M059J (cell line): ENCODE results near the gene KLHDC10.

DNA sequence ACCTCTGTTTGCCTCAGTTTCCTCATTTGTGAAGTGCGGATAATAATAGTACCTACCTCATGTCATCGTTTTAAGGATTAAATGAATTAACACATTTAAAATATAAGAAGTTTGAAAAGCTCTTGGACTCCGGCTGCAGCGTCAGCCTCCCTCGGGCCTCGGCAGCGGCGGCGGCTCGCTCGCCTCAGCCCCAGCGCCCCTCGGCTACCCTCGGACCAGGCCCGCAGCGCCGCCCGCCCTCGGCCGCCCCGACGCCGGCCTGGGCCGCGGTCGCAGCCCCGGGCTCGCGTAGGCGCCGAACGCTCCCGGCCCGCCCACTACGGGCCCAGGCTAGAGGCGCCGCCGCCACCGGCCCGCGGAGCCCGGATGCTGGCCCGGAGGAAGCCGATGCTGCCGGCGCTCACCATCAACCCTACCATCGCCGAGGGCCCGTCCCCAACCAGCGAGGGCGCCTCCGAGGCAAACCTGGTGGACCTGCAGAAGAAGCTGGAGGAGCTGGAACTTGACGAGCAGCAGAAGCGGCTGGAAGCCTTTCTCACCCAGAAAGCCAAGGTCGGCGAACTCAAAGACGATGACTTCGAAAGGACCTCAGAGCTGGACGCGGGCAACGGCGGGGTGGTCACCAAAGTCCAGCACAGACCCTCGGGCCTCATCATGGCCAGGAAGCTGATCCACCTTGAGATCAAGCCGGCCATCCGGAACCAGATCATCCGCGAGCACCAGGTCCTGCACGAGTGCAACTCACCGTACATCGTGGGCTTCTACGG lies 18.2 kb upstream of the TSPAN33 start:
- RAMPAGE, long total RNA, result no peak

GRCh38 chr7:129169728-129170299 lies 18.6 kb upstream of the SMO start:
- RAMPAGE, long total RNA, result no peak

DNA sequence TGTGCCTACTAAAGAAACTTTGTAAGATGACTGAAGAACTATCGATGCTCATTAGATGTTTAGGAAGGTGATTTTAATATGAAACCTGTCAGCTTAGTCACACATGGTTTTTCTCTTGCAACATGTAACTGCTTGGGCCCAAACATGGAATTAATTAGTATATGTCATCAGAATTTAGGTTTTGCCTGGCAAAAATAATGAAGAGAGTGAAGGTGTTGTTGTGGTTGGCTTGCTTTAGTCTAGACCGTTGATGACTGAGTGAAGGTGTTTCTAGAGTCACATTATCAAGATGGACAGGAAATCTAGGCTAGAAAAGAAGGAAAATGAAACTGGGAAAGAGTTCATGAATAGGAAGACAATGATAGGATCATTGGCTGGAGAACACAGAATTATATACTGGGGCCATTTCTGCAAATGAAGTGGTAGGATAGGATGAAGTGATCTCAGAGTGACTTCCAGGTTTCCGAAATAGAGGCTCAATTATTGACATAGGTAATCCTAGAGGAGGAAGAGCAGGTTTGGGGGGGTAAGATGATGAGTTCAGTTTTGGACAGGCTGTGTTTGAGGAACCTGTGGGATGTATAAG lies 88.8 kb upstream of the STRIP2 start:
- RAMPAGE, long total RNA, result no peak

DNA sequence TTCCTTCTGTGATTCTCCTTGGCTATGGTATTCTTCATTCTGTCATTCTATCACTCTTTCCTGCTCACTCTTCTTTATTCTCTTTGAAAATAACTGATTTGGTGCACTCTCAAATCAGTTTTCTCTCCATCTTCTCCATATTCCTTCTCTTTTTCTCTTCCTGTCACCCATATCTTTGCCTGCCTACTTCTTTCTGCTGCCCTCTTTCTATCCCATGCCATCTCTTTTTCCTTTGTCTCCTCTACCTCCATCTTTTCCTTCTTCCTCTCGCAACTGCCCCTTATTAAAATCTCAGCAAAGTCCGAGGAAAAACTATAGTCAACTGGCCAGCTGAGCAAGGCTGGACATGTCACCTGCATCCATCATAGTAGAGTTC lies 6.0 kb downstream of the STRIP2 start:
- RAMPAGE, long total RNA, result no peak

- RAMPAGE, long total RNA, result no peak
These were observed 9.4 kb downstream of the STRIP2 start for GRCh38 chr7:129443580-129444173.

DNA sequence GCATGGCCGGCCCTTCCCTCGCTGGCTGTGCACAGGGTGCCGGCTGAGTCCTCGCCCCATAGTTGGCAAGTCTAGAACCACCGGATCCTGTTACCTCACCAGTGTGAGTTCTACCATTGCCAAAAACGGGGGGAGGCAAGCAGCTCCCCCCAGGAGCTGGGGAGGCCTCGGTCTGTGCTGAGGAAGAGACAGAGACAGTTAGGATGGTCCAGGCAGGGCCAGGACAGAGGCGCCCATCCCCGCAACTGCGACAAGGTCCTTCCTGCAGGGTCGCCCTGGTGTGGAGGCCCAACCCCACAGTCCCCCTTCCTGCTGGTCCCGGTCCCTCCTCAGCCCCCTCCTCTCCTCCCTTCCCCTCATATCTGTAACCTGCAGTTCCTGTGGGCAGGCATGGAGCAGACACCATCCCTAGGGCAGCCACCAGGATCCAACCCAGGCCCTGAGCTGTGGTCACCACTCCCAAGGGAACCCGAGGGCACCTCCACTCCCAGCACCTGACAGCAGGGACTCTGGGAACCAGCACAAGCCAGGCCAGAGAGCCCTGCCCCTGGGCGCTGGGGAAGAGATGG lies 158.9 kb downstream of the NRF1 start:
- RAMPAGE, long total RNA, result no peak

DNA sequence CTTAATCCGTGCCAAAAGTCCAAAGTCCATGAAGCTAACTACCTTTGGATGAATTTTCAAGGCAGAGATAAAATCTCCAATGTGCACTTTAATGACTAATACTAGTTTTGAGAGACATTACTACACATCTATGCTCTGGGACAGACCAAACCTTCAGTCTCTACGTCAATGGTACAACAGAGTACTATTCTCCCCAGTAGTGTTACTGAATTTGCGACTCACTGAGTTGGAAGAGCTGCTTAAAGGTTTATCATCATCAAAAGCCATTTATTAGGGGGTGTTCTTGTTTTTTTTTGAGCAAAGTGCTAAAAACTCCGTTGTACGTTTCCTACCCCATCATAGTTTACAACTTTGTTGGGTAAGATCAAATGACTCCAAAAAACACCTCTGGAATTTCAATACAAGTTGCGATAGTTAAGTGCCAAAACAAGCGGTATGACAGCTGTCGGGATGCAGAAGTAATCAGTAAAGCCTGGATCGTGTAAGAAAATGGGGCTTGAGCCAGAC lies 45.9 kb downstream of the UBE2H start:
- RAMPAGE, long total RNA, result no peak

DNA sequence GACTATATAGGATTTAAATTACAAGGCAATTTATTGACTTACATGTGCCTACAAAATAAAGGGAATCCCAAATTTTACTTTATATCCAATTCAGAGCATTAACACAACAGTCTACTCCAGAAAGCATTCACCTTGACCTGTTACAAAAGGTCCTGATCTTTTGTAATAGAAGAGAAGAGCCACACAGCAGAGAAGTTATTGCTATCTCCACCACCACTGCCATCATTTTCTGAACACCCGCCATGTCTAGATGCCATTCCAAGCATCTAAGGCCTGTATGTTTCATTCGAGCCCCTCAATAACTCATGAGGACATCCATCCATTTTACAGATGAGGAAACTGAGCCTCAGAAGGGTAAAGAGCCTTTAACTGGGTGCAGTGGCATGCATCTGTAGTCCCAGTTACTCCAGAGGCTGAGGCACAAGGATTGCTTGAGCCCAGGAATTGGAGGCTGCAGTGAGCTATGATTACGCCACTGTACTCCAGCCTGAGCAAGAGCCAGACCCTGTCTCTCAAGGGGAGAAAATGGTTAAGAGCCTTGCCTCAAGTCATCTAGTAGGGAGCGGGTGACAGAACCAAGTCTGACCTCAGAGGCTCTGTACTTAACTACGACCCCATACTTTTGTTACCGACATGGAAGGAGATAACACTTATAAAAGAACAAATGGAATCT lies 39.3 kb downstream of the UBE2H start:
- RAMPAGE, long total RNA, result no peak

GRCh38 chr7:129982024-129982427 lies 29.3 kb upstream of the UBE2H start:
- RAMPAGE, long total RNA, result no peak

DNA sequence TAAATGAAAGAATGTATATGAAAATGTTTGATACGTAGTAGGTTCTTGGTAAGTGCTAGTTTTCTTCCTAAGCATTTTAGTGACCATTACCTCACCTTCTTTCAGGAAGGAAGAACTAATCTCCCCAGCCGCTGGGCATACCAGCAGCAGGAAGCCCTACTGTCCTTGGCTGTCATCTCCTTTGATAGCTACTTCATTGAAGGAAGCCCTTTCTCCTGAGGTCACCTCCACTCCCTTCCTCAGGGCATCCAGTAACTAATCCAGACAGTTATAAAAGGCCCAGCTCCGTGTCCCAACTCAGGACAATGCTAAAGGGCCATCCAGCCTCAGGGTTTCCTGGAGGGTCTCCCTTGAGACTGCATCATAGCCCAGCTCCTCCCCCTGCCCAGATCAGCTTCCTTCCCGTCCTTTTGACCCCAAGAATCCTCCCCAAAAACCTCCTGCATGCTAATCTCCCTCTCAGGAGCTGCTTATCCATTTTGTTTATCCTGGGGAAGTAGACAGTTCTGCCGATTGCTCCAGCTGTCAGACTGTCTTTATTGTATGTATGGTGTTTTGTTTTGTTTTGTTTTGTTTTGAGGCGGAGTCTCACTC lies 8.3 kb upstream of the ZC3HC1 start:
- RAMPAGE, long total RNA, result no peak

- RAMPAGE, long total RNA, result no peak
These were observed at the start of gene KLHDC10 for GRCh38 chr7:130069751-130071046. Gene KLHDC10, plus strand, starts transcription at chr7:130070534.

- RAMPAGE, long total RNA, result no peak
These were observed 64.3 kb downstream of the TMEM209 start for GRCh38 chr7:130140866-130141434.

DNA sequence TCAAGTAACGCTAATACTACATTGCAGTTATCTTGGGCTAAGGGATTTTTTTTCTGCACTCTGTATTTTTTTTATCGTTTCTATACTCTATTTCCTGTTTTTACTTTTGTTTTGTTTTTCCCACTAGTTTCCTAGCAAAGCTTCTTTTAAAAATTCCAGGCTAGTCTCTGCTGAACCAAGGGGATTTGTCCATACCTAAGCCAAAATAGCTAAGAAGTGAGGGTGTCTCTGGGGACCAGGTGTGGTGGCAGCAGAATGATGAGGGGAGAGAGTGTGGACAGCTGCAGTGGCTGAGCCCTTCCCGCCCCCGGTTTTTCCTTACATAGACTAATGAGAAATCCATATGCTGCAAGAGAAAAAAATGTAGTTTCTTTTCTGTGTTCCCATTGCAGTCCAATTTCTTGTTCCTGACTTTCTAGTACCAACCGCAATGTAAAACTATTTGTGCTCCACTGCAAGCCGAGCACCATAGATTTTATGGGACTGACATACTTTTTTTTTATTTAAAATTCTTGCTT lies 10.1 kb downstream of the CEP41 start:
- RAMPAGE, long total RNA, result no peak

DNA sequence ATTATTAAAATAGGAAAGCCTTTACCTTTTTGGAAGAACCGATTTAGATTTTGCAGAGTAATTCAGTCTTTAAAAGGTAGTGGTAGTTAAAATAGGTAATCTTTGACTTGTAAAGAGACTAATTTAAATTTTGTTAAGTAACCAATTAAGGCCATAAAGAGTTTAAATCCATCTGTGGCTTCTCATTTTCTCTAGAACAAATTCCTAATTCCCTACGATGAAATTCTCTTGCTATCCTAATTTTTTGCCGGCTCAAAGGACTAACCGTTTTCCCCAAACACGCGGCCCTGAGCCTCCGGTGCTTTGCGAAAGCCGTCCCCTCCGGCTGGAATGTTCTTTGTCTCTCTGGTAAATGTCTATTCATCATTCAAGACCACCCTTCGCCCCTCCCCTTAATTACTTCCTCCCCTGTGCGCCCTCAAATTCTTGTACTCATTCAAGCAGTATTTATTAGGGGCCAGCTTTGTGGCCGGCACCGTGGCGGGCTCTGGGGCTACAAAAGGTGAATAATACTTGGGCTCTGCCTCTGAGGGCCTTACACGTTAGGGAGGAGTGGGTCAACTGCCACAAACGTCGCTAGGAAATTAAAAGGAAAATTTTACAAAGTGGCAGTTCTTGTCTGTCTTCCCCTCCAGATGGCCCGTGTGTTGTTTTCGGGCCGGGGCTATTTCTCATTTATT lies 1.7 kb upstream of the MEST start:
- RAMPAGE, long total RNA, result no peak

GRCh38 chr7:130504791-130505706 lies 13.2 kb downstream of the MEST start:
- RAMPAGE, long total RNA, result no peak

- RAMPAGE, long total RNA, result no peak
These were observed 20.6 kb downstream of the MEST start for GRCh38 chr7:130512527-130512884.

DNA sequence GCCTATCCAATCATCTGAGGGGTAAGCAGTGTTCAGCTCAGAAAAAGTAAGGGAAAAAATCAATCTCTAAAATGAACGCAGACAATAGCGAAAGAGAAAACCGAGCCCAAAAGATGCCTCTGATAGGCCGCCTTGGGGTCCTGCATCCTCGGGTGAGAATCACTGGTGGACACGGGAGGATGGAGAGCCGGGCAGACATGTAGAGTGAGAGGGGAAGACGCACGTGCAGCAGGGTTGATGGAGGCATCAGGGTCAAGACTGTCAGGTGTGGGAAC lies 39.9 kb downstream of the MEST start:
- RAMPAGE, long total RNA, result no peak

DNA sequence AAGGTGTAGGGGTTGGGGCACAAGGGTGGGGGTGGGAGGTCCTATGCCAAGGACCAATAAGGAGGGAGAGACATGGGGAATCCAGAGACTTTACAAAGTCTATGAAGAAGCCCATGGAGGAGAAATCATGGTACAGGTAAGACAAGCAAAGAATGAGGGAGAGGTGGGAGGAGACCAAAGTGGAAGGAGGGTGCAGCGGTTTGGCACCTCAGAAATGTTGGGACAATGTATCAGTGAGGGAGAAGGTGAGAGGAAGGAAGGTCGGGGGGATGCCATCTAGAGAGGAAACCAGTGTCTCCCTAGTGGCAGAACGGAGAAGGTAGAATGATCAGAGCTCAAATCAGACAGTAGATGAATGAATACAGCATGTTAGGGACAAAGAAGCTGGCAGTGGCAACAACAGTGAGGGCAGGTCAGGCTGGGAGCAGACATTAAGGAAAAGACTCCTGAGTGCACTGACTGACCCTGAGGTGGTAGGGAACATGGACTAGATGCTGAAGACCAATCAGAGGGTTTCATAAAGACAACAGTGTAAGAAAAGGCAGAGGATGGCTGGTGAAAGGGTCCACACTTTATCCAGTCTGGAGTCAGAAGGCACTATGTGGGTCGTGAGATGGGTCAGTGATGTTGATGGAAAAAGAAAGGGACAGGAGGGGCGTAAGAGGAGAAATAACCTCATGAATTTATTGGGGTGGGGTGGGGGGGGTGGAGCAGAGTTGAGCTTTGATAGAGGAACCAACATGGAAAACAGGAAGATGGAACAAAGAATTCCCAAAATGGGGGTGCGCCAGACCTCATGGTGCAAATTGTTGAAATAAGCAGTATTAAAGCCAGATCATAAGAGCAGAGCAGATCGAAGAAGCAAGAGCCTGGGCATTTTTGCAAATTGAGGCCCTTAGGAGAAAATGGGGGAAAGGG lies 41.7 kb downstream of the MEST start:
- RAMPAGE, long total RNA, result no peak

DNA sequence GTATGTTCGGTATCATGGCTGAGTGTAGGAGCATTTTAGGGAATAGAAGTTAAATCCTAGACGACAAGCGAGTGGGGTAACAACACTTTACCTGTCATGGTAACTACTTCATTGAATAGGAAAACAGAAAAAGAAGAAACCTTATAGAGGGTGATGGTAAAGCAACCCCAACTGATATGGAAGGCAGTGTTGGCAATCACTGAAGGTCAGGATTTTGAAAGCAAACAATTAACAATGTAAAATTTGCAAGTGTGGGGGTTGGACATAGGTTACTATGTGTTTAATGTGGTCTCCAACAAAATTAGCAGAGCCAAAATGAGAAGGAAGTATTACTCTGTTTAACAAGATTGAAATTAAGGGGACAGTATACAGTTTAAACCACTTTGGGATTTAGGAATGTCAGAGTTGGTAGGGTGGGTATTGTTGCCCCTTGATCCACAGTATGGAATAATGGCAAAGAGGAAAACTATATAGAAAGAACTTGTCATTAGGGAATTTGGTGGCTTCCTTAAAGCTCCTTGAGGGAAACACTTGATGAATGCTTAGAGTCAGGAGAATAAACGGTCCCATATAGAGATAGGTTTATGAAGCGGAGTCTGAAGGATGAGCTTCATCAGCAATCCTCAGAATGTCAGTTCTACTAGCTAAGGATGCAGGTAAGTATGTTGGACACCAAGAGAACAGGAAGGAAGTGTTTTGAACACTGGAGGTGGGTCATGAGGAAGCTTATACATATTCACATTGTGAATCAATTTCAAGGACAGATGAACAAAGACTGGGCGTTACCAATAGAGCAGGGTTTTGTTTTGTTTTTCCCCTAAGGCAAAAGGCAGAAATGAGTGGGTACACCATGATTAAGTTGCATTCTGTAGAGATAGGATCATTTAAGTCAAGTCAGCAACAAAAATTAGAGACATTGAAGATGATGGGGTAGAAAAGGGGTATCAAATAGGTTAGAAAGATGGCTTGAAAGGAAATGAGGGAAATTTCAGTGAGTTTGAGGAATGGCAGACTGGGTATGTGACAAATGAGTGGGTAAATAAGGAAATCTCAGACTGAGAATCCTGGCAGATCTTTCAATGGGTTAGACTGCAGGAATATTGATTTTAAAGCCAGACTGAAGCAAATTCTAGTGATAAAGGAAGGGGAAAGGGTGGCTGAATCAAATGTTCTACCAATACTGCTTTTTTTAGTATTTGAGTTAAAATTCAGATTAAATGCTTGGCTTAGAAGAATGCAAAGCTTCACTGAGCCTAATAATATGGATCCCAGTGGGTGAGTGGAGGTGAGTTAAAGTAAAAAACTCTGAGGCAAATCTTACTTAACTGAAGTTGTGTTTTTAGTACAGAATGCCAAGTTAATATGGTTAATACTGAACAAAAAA lies 51.5 kb downstream of the MEST start:
- RAMPAGE, long total RNA, result no peak

DNA sequence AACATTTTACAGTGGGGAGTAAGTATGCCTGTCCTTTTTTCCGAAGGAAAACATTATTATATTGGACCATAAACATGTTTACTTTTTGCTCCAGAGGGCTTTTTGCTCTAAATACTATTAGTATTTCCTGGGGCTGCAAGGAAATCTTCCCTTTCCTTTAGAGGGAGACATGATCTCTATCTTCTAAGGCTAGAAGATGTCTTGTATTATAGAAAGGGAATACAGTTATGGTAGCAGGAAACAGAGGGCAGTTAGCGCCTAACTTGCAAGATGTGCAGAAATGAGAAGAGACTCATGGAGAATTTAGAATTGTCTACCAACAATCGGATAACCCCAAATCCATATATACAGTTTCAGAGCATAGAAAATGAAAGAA lies 64.2 kb downstream of the MEST start:
- RAMPAGE, long total RNA, result no peak